Placental epithelial cell (primary cell): Measurements from ENCODE around the genes C1QTNF2 and SLU7.

GRCh38 chr5:160064435-160064895, 54.8 kb downstream of the PWWP2A start:
- CAGE, long polyA plus RNA: no peak

DNA sequence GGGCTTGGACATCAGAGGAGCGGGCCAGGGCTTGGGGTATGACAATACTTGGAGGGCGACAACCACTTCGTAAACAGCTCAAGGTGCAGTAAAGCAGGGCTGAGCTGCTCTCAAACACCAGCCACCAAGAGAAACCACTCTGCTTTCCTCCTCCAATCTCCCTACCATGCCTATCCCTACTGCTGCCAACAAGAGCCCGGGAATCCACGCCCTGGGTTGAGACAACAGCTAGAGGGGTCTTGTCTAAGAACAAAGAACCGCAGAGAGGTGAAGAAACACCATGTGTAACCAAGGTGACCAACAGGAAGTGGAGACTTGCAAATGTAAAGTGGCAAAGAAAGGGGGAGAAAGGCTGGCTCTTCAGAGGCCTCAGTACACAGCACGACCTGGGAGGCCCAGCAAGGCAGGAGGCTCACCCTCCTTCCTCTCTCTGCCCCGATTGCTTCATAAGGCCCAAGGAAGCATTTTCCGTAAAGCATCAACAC, 18.5 kb downstream of the CCNJL start:
- CAGE, long polyA plus RNA: no peak

DNA sequence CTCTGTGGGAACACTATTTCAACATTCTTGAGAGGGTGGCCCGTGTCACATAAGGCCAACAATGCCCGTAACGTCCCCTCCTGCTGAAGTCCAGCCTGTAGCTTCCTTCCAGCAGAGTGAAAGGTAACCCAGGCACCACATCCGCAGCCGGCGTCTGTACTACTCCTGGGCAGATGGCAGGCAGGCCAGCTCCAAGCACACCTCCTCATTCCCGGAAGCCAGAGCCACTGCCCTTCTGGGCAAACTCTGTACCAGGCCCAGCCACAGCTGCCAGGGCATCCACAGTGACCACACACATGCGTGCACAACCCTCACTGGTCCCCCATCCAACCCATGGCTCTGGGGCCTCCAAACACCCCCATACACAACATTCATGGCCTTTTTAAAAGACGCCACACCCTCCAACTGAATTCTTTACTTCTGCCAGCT, 18.1 kb downstream of the CCNJL start:
- CAGE, long polyA plus RNA: no peak

DNA sequence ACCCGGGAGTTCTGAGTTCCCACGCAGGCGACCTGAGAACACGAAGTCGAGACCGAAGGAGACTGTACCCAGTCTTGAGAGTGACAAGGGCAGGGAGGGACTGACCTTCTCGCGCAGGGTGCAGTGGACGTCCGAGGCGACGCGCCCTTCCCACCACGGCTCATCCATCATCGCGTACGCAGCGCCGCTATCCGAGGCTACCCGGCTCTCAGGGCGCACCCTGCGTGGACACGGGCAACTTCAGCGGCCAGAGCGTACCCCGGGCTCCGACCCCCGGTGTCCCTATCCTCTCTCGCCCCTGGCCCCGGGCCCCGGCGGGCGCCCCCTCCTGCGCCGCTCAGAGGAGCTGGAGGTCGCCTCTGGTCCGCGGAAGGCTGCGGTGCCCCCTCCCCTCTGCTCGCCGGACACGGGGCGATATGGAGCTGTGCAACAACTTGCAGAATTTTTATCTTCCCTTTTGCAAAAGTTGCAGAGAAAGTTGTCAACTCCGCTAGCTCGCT, 561 bp downstream of the CCNJL start:
- CAGE, long polyA plus RNA: no peak

DNA sequence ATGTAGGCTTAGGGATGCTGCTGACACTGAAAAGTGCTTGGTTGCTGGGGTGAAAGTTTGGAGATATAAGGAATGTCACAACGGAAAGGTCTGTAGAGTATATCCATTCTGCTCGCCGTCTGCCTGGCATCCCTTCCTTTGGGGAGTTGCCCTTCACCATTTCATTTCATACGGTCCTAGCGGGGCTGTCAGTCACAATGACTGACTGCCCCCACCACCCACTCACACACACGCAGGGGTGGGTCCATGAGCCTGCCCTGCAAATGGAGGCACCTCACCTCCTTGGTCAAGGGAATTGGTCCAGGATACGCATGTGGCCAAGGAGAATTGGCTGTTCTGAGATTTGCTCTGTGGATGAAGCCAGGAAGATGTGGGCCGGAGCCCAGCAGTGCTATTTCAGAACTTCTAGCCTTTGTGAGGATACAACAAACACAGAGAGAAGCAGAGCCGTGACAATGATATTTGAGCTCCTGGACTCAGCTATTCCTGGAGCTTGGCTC, 17.1 kb downstream of the C1QTNF2 start:
- CAGE, long polyA plus RNA: no peak

GRCh38 chr5:160370503-160370803, at the start of gene C1QTNF2:
Gene C1QTNF2, minus strand, starts transcription at chr5:160370626.
- CAGE, long polyA plus RNA: no peak

- CAGE, long polyA plus RNA: no peak
Observed at GRCh38 chr5:160418403-160419362, at the start of gene SLU7. Gene SLU7, minus strand, starts transcription at chr5:160419081.

DNA sequence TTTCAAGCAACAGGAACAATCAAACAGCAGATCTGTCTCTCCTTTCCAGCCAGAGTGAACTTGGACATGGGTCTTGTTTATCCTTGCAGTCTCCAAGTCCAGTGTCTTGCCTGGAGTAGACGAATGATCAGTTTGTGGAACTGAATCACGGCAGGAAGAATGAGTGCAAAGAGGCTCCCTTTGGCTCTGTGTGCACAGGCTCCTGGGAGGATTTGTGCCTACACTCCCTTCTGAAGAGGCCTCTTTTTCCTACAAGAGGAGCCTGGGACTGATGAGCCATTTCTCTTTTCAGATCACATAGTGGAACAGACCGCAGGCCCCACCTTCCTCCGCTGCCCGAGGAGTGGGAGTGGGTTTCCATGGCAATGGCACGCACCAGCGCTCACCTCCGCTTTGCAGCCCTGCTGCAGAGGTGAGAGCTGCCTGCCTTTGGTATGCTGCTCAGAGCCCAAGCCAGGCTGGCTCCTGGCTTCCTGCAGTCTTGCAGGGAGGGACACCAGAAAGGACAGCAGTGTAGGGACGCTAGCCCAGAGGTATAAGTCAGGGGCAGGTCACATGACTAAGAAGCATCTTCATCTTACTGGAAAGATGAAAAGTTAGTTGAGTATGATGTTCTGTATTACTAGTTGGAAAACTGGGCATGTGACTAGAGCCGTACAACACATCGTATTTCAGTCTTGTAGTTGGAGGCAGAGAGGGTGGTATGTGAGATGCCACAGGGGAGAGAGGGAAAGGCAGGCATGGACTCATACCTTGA, 12.3 kb downstream of the PTTG1 start:
- CAGE, long polyA plus RNA: no peak

DNA sequence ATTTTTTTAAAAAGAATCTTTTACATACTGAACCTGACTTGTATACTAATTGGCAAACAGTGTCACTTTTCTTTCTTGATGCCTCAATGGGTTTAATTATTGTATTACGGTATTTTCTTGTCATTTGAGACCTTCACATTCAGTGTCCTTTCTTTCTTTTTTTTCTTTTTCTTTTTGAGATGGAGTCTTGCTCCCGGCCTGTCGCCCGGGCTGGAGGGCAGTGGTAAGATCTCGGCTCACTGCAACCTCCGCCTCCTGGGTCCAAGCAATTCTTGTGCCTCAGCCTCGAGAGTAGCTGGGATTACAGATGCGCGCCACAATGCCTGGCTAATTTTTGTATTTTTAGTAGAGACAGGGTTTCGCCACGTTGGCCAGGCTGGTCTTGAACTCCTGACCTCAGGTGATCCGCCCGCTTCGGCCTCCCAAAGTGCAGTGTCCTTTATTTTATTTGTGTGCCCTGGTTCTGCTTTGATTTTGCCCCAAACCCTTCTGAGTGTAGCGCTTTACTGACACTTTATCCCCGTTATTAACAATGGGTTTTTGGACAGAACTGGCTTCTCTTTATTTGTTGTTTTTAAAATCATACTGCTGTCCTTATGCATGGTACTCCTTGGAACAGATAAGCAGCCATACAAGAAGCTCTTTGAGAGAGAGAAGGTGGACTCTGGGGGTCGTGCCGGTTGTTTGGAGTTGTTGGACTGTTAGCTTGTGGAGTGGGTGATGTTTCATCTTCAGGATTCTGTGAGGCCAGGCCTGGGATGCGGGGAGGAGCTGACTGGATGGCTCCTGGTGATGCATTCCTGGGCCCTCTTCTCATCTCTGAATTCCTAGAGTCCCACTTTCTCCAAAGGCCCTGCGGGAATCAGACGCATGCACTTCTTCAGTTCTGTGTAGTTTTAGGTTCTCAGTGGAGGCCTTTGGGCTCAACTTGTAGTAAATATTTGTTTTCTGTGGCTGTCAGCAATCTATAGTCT, 47.6 kb downstream of the PTTG1 start:
- CAGE, long polyA plus RNA: no peak

GRCh38 chr5:160486333-160487029, 64.8 kb downstream of the PTTG1 start:
- CAGE, long polyA plus RNA: no peak

DNA sequence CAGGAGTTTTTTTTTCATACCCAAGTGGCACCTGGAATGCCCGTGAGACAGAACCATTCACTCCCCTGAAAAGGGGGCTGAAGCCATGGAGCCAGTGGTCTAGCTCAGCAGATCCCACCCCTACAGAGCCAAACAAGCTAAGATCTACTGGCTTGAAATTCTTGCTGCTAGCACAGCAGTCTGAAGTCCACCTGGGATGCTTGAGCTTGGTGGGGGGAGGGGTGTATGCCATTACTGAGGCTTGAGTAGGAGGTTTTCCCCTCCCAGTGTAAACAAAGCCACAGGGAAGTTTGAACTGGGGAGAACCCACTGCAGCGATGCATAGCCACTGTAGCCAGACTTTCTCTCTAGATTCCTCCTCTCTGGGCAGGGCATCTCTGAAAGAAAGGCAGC, 41.1 kb upstream of the ATP10B start:
- CAGE, long polyA plus RNA: no peak

GRCh38 chr5:163517873-163518993, 12.8 kb downstream of the MAT2B start:
- CAGE, long polyA plus RNA: no peak

- CAGE, long polyA plus RNA: no peak
Observed at GRCh38 chr5:163741752-163742125, 236.3 kb downstream of the MAT2B start.

DNA sequence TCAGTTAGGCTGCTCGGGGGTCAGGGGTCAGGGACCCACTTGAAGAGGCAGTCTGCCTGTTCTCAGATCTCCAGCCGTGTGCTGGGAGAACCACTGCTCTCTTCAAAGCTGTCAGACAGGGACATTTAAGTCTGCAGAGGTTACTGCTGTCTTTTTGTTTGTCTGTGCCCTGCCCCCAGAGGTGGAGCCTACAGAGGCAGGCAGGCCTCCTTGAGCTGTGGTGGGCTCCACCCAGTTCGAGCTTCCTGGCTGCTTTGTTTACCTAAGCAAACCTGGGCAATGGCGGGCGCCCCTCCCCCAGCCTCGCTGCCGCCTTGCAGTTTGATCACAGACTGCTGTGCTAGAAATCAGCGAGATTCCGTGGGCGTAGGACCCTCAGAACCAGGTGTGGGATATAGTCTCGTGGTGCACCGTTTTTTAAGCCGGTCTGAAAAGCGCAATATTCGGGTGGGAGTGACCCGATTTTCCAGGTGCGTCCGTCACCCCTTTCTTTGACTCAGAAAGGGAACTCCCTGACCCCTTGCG, 833.8 kb upstream of the TENM2 start:
- CAGE, long polyA plus RNA: no peak

DNA sequence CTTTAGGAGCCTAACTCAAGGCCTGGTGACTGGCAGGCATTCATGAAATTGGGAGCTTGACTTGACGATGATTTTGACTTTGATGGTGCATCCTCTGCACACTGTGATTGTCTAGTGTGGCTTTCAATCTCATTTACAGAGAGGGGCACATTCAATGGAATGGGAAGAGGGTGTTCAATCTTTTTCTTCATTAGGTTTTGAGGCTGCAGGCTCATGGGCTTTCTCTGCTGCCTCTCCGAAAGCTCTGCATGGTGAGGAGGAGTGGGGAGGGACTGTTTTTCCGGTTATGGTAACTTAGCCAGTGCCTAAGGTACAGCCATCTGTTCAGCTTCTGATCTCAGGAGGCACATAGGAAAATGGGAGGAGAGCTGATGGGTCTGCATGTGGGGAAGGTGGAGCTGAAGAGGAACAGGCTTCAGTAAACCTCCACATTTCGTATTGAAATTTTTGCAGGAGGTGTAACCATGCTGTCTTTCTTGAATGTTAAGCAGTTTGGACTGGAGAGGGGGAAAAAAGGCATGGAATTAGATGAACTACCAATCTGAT, 292.2 kb downstream of the TENM2 start:
- CAGE, long polyA plus RNA: no peak

GRCh38 chr5:167934490-167934929, 356.9 kb upstream of the WWC1 start:
- CAGE, long polyA plus RNA: no peak

DNA sequence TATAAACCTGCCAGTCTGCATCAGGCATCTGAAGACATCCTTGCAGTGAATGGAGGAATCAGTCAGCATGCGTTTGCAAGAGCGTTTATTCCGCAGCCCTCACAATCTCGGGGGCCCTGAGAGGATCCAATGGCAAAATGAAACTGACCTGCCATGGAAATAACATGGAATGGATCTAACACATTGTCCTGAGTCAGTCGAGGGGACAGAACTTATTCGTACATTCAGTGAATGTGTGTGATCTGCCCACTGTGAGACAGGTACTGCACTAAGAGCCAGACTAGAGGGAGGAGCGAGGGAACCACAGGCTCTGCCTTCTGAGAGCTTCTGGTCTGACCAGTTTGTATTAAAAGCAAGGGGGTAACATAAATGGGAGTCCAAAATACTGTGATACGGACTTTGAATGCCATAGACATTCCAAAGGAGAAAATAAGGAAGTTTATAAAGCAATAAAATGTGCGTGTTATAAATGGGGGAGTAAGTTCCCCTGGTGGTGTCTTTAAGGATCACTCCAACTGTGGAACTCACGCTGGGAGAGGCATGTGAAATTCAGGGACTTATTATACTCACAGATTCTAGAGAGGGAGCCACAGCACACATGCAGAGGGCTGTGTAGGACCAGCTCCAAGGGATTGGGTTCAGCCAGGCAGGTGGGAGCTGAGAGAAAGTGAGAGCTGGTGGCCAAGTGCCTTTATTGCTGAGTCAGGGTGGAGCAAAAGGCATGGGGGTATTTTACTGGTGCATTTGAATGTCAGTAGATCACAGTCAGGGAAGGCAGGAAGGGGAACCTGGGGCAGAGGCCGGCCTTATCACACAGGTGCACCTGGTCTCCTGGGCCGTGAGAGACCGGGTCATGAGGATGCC, 186.6 kb upstream of the WWC1 start:
- CAGE, long polyA plus RNA: no peak

DNA sequence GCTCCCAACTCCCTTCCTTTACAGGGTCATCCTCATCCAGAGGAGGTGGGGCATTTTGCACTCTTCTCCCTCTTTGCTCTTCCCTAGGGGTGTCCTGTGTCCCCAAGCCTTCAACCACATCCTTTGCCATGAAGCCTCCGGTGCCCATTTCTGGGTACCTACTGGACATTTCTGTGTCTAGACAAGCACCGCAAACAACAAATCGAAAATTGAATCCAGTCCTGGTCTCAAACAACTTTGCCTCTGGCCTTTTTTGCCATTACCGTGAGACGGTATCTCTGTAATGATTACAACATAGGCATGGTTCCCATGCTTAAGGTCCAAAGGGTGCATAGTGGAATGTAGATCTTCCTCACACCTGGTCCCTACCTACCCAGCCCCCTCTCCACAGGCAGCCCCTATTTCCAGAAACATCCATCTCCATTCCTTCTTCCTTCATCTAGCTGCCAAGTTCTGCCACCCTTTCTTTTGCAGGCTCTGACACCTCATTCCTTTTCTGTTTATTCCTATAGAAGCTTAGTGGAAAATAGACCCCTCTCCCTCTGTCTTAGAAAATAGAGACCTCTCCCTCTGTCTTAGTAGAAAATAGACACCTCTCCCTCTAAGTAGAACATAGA, 17.8 kb downstream of the WWC1 start:
- CAGE, long polyA plus RNA: no peak

DNA sequence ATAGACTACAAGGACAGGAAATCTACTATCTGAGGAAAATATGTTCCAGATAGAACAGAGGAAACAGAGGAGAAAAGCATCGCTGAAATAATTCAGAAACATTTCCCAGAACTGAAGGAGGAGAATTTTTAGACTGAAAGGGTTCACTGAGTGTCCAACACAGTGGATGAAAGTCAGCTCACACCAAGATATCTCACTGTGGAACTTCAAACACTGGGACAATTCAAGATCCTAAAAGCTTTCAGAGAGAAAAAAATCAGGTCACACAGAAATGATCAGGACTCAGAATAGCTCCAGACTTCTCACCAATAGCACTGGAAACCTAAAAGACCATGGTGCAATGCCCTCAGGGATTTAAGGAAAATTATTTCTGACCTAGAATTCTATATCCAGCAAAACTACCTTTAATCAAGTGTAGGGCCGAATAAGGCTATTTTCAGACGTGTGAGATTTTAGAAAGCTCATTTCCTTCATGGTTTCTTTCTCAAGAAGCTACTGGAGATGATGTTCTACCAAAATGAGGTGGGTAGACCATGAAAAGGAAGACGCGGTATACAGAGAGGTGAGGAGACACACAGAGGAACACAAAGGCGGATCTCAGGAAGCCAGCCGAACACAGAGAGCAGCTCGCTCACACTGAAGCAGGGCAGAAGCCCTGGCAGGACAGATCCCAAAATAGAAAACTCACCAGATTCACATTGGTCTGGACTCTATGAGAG, 93.0 kb upstream of the RARS1 start:
- CAGE, long polyA plus RNA: no peak

DNA sequence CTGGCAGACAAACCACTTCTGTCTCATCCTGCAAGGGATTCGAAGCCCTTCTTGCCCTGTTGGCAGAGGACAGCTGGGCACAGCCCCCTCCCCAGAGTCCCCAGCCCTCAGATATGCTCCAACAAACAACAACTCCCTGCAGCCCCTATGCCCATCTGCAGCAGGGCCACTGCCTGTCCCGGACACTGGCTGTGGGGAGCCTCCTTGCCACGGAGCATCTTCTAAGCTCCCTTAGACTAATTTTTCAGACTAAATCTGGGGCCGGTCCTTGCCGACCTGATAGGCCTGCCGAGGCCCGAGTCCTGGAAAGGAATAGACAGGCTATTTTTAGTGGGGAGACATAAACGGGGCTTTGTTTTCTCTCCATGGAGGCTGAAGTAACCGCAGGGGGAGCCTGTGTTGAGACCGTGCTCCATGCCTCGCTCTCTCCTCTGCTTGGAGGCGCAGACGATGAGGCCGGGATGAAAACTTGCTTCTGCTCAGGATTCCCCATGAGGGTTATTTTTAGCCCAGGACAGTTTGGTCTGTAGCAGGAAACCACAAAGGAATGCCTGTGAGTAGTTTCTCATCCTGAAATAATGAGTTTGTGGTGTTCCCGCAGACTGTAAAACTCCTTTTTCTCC, 82.1 kb upstream of the RARS1 start:
- CAGE, long polyA plus RNA: no peak